Neutrophil (primary cell): ENCODE measurements around the genes CD47, GUCA1C and SLC9C1.

GRCh38 chr3:107800573-107801311, 278.0 kb downstream of the BBX start:
- PRO-cap = no peak

DNA sequence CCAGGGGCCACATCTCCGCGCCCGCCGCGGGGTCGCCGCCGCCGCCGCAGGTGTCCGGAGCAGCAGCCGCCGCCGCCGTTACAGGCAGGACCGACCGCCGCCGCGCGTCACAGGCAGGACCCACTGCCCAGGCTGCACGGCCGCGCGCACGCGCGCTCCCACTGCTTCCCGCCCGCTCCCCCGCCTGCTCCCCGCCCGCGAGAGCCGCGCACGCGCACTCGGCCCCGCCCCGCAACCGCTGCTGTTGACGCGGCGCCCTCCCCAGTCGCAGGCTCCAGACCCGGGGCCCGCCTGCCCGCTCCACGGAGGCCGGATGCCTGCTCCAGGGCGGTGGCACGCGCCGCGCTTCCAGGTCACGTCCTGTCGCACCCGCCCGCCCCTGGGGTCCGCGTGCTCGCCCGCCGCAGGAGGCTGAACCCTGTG, at the start of gene CD47:
Gene CD47, minus strand, starts transcription at position 136 of the 423 bp plus-strand sequence.
- PRO-cap = bidirectional peak, plus-strand start at position 277 of the sequence, minus-strand start at position 111 of the sequence

- PRO-cap = no peak
Observed at GRCh38 chr3:108099711-108100281, 9.0 kb upstream of the CD47 start.

- PRO-cap = no peak
Observed at GRCh38 chr3:108389444-108389682, 93.0 kb downstream of the HHLA2 start.

- PRO-cap = no peak
Observed at GRCh38 chr3:108478506-108478705, 32.0 kb downstream of the MYH15 start.

DNA sequence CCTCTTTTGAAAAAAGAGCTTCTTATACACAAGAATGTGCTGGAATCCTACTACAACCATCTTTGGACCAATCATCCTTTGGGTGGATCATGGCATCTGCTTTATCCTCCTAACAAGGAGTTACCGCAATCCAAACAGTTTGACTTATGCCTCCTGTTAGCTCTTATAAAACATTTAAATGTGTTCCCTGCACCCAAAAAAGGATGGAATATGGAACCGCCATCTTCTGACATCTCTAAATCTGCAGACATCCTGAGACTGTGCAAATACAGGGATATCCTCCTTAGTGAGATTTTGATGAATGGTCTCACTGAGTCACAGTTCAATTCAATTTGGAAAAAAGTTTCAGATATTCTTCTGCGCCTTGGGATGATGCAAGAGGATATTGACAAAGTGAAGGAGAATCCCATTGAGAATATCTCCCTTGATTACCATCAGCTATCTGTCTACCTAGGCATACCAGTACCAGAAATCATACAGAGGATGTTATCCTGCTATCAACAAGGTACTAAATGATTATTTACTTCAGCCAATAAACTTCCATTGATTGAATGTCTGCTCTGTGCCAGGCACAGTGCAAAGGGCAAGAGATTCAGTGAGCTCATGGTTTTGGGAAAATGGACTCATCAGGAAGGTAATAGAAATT, 54.9 kb downstream of the DZIP3 start:
- PRO-cap = no peak

DNA sequence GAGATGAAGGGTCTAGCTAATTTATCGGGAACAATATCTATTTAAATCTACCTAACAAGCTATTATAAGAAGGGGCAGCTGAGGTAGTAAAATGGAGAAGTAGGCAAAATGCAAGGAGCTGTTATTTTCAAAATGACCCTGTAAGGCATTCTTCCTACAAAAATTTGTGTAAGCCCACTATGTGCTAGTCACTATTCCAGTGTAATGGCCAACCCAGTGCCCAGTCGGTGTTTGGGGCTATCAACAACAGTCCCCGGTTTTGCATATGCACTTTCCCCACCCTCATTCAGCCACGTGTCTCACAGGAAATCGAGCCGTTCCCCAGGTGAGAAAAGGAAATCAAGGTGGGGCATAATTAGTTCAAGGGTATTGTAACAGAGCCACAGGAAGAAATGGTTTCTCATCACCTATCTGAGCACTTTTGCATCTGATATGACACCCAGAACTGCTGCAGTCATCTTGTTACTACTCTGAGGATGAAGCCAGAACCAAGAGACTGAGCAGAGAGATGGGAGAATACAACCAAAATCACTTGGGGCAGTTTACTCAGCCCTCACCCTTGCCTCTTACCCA, 40.2 kb downstream of the TRAT1 start:
- PRO-cap = no peak

- PRO-cap = no peak
Observed at GRCh38 chr3:108953654-108954119, at the start of gene GUCA1C. Gene GUCA1C, minus strand, starts transcription at chr3:108953879.

- PRO-cap = no peak
Observed at GRCh38 chr3:109081786-109082249, 36.1 kb downstream of the MORC1 start.

DNA sequence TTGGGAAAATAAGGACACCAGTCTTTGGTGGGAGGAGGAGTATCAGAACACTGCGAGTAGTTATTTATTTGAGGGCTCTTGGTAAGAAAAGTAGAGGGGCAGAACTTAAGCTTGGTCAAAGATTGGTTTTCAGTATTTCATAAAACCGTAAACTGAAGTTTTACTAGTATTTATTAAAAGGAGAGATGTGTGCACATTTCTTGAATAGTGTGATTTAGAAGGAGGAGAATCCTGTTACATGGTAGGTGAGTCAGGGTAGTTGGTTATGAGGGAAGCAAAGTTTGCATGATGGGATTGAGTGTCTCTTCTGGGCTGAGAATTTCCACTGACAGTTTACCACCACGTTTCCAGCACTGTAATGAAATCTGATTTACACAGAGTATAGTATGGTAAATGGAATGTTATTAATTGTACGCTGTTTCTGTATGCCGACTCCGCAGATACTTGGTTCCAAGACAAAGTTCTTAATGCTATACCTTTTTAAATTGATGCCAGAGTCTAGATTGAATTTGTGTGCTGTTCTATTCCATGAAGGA, 1.6 kb downstream of the NECTIN3 start:
- PRO-cap = no peak

DNA sequence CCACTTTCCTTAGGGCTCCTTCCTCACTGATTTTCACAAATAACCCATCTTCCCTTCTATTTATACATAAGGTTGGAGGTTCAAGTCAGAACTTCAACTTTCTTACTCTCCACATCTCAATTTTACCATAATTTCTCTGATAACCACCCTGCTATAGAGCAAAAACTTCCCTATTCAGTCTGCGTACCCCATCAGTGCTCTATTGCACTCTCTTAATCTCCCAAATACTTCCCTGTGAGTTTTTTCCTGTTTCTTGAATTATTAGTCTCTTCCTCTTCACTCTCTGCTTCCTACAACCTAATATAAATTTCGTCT, 21.6 kb upstream of the CD96 start:
- PRO-cap = no peak

- PRO-cap = no peak
Observed at GRCh38 chr3:111547104-111548127, 5.4 kb downstream of the CD96 start.

GRCh38 chr3:111590329-111590528, 4.9 kb downstream of the ZBED2 start:
- PRO-cap = no peak

- PRO-cap = no peak
Observed at GRCh38 chr3:111712457-111712894, 38.0 kb downstream of the PLCXD2 start.

- PRO-cap = no peak
Observed at GRCh38 chr3:111851290-111852054, 7.6 kb upstream of the PHLDB2 start.

DNA sequence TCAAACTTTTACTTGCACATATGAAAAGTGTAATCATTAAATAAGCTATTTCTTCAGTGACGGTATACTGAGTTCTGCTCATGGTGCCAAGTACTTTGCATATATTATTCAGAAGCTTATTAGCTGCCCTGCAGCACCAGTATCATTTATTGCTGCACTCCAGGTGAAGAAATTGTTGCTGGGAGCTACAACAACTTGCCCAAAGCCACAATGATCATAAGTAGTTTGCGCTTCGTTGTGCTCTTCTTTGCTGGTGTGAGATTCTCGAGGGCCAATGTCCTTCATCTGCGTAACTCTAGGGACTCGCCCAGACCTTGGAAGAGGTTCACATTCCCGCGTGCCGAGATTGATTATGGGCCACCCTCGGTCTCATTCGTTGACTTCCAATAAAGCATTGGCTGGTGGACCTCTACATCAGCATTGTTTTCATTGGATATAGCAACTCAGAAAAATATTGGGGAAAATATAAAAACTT, 506 bp upstream of the PHLDB2 start:
- PRO-cap = no peak

- PRO-cap = no peak
Observed at GRCh38 chr3:112074670-112074963, 11.6 kb upstream of the C3orf52 start.

DNA sequence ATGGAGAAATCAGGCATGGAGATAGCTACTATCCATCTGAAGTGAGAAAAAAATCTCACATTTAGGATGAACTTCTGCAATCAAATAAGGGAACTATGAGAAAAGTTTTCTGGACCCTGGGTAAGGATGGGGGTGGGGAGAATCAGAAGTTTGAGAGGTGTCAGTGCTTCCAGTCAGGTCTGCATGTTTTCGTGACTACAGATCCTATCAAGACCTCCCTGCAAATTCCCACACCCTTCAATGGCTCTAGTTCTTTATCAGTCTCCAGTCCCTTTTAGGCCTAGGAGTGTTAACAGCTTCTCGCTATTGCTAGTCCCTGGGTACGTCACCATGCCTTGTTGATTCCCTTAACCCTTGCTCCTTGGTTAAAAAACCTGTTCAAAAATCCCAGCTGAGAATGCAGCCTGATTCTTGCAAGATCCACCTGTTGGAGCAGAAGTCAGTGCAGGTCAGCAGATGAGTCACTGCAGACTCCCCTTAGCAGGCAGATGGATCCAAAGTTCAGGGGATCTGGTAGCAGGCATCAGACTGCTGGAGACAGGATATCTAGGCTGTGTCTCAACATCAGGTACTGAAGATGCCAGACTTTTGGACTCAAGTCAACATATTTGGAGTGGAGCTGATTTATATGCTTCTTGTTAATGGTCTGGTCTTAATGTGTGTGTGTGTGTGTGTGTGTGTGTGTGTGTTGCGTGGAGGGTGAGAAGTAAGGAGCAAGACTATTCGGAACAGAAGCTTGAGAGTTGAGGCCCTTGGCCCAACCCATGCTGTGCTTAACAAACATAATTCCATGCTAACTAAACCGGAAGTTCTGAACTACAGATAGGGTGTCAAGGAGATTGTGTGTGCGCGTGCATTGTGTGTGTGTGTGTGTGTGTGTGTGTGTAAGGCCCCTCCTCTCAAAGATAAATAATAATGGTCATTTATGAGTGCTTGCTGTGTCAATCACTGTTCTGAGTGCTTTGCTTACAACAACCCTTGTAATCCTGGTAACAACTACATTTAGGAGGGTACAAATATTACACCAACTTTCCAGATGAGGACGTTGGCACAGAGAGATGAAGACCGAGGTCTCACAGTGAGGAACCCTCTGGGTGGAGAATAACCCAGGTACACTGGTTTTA, 1.1 kb upstream of the C3orf52 start:
- PRO-cap = no peak

DNA sequence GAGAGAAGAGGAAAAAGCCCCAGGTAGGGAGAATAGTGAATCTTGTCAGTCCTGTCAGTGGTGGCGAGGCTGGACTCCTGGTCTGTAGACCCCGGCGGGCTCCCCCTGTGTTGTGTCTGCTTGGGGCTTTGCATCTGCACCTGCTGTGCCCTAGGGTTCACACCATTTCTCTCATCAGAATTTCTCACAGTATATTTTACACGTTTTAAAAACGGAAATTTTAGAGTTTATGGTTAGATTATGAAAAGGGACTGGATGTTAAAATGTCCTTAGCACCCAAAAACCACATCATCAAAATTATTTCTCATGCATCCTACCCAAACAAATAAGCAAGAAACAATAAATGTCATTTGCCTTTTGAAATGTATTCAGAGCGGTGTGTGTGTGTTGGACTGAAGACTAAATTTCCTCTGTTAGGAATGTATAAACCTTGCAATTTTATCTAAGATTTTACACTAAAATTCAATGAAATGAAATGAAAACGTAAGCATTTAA, 16.9 kb downstream of the GCSAM start:
- PRO-cap = no peak

- PRO-cap = no peak
Observed at GRCh38 chr3:112293459-112294609, at the start of gene SLC9C1. Gene SLC9C1, minus strand, starts transcription at chr3:112294216.